Testis (tissue), 5 donors: ENCODE data around the gene NPPC.

DNA sequence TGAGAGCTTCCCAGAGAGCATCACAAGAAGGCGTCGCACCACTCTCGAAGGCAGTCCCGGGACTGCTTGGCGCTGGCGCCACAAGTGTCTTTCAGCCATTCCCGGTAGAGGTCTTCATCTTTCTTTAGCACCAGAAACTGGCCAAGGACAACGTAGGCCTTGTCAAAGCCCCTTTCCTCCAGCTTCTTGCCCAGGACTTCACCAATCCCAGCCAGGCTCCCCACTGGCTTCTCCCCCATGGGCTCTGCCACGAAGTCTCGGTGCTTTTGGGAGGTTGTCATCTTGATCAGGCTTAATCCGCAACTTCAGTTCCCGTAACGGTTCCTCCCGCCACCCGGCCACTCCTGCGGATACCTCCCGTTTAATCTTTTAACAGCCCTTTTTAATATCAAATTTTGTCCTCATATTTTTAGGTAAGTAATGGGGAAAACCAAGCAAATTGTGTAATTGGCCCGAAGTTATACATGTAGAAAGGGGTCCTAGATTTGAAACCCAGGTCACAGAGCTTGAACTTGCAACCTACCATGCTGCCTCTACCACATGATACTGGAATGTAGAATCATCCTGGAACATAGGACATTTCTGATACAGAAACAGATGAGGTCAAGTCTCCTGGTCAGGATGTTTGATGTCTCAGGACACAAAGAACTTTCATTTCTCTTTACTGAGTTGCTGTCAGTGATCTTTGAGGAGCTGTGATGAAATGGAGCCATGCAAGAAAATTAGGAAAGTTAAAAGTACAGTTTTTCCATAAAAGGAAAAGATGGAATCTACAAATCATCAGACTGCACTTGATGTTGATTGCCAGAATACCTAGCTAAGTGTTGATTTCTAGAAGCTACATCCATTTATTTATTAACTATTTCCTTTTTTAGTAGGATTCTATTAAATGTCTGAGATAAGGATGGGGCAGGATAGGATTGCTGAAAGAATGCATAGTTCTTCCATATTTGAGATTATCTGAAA lies 12.8 kb downstream of the CAB39 start:
- PRO-cap, 3 experiments = no peak in any of the 3 experiments
- RAMPAGE, long total RNA, 2 experiments = no peak in any of the 2 experiments
- RRBS = no CpG with 5 or more reads among the region's 18 CpGs

DNA sequence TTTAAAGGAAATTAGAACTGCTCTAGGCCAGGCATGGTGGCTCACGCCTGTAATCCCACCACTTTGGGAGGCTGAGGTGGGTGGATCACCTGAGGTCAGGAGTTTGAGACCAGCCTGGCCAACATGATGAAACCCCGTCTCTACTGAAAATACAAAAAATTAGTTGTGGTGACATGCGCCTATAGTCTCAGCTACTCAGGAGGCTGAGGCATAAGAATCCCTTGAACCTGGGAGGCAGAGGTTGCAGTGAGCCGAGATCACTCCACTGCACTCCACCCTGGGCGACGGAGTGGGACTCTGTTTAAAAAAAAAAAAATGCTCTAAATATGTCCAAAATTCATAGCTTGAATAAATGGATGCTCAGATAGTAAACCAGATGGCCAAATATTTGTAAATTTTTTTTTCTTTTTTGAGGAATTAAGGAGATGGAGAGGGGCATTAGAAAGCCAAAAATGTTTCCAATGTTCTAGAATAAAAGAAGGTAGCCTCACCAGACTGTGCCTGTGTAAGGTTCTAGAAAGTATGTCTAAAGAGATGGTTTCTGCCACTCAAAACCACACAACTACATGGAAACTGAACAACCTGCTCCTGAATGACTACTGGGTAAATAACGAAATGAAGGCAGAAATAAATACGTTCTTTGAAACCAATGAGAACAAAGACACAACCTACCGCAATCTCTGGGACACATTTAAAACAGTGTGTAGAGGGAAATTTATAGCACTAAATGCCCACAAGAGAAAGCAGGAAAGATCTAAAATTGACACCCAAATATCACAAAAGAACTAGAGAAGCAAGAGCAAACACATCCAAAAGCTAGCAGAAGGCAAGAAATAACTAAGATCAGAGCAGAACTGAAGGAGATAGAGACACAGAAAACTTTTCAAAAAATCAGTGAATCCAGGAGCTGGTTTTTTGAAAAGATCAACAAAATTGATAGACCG lies 62.9 kb upstream of the ITM2C start:
- PRO-cap, 3 experiments = no peak in any of the 3 experiments
- RAMPAGE, long total RNA, 2 experiments = no peak in any of the 2 experiments
- RRBS = no CpG with 5 or more reads among the region's 10 CpGs

- PRO-cap, 3 experiments = no peak in any of the 3 experiments
- RAMPAGE, long total RNA, 2 experiments = no peak in any of the 2 experiments
- RRBS = no CpG with 5 or more reads among the region's 6 CpGs
Measured at GRCh38 chr2:230869381-230869694, 4.6 kb downstream of the ITM2C start.

- PRO-cap, 3 experiments = no peak in any of the 3 experiments
- RAMPAGE, long total RNA, 2 experiments = no peak in any of the 2 experiments
- RRBS = 90% methylated on average over 2 of the region's 13 CpGs
Measured at GRCh38 chr2:230872873-230873338, 8.2 kb downstream of the ITM2C start.

DNA sequence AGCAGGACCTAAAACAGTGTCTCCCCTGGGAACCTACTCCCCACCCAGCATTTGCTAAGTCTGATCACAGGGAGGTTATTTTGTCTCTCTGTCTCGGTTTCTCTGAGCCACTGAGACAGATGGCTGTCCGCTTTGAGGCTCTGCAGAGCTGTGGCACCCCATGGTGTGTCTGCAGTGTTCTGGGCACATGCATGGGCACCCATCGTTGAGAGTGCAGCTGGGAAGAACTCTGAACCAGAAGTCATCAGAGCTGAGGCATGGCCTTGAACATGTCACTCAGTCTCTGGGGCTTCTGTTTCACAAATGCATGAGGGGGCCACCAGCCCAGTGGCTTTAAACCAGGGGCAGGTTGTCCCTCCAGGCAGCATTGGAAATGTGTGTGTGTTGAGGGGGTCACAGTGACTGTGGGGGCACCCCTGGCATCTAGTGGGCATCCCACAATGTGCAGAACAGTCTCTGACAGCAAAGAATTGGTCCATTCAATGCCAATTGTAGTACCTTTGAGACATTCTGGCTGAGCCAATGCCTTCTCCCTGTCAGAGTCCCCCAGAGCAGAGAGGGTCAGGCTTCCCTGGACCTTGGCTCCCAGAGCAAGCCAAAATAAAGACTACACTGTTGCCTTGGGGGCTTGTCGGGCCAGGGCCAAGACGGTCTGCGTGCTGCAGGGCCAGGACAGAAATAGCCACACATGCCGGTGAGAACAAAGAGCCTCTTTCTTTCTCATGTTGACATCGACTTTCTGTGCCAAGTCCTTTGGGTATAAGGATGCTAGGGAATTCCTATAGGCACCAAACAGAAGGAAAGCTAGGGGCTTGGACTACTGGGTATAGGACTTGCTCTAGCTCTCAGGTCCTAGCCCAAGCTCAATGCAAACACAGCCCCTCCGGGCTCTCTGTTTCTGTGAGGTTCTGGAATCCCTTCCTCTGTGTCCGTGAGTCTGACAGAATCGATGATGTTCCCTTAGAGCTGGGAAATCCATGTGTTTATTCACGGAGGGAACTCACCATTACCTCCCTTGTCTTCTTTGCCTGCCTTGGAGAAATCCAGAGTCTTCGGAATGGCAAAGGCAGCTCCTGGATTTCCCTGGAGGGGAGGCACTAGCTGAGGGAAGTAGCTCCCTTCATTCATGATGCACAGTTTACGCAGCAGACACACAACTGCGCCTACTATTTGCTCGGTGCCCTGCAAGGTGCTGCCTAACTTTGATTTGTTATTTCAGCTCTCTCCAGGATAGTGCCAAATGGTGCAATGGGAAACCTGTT lies 9.1 kb upstream of the PSMD1 start:
- PRO-cap, 3 experiments = no peak in any of the 3 experiments
- RAMPAGE, long total RNA, 2 experiments = no peak in any of the 2 experiments
- RRBS = no CpG with 5 or more reads among the region's 16 CpGs

DNA sequence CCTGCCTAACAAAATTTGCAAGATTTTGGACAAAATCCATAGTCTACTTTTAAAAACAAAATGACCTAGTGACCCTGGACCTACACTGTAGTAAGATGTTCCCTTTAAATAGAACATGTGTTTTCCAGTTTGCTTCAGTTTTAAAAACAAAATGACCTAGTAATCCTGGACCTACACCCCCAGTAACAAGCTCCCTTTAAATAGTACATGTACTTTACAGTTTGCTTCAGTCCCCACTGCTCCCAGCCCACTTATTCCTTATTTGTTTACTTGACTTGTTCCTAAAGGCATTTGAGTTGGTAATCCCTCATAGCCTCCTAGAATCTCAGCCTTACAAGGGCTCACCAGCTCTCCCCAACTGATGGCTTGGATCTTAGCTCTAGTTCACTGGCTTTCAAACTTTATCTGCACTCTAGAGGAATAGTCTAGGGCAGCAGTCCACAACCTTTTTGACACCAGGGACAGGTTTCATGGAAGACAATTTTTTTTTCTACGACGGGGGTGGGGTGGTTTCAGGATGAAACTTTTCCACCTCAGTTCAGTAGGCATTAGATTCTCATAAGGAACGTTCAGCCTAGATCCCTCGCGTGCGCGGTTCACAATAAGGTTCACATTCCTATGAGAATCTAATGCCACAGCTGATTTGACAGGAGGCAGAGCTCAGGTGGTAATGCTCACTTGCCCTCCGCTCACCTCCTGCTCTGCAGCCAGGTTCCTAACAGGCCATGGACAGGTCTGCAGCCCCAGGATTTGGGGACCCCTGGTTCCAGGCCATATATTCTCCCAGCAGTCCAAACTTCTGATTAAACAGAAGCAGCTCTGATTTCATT lies 34.7 kb upstream of the HTR2B start:
- PRO-cap, 3 experiments = no peak in any of the 3 experiments
- RAMPAGE, long total RNA, 2 experiments = no peak in any of the 2 experiments
- RRBS = no CpG with 5 or more reads among the region's 8 CpGs

DNA sequence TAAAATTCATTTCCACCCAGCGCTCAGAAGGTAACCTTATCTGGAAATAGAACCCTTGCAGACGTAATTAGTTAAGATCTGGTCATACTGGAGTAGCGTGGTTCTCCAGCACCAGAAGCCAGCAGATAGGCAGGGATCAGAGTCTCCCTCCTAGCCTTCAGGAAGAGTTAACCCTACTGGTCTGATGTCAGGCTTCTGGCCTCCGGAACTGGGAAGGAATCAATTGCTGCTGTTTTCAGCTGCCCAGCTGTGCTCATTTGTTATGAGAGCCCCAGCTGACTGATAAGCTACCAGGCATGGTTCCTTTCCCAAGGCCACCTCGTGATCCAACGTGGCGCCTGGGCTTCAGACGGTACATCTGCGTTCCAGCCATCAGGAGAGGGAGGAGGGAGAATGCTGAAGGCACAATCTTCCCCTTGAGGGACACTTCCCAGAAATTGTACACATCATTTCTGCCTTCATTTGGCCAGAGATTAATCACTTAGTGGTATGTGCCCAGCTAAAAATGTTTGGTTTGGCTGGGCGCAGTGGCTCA lies 10.8 kb upstream of the ARMC9 start:
- PRO-cap, 3 experiments = peak in 2 of 3 experiments; most common plus-strand start position 375 of the sequence (in 2)
- RAMPAGE, long total RNA, 2 experiments = no peak in any of the 2 experiments
- RRBS = no CpG with 5 or more reads among the region's 10 CpGs

- PRO-cap, 3 experiments = no peak in any of the 3 experiments
- RAMPAGE, long total RNA, 2 experiments = no peak in any of the 2 experiments
- RRBS = no CpG with 5 or more reads among the region's 3 CpGs
Measured at GRCh38 chr2:231212227-231212739, 13.9 kb downstream of the ARMC9 start.

- PRO-cap, 3 experiments = no peak in any of the 3 experiments
- RAMPAGE, long total RNA, 2 experiments = no peak in any of the 2 experiments
- RRBS = no CpG with 5 or more reads among the region's 7 CpGs
Measured at GRCh38 chr2:231299347-231299921, 96.1 kb upstream of the B3GNT7 start.

GRCh38 chr2:231455321-231455710 lies 9.0 kb downstream of the NCL start:
- PRO-cap, 3 experiments = no peak in any of the 3 experiments
- RAMPAGE, long total RNA, 2 experiments = no peak in any of the 2 experiments
- RRBS = no CpG with 5 or more reads among the region's 9 CpGs

DNA sequence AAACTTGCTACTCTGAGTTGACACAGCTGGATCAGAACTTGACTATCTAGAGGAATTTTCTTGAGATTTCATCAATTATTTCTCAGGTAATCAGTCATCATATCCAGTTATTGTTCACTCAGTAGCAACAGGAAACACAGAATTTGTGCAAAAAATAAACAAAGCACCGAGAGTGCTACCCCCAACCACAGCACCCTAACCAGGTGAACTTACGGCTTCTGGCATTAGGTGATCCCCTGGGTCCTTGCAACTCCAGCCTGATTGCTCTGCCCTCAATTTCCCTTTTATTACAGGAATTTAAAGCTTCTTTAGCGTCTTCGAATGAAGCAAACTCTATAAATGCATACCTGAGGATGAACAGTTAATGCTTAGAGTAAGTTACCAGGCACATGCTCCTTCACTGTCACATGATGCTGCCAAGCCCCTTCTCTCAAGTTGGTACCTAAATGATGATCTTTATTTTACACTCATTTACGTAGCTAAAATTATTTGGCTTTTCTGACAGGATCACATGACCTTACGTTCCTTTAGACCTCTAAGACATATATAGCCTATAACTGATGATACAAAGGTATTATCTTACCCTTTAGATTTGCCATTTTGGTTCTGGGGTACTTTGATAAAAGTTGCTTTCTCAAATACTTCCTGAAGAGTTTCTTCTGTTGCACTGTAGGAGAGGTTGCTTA lies 7.7 kb downstream of the NCL start:
- PRO-cap, 3 experiments = no peak in any of the 3 experiments
- RAMPAGE, long total RNA, 2 experiments = no peak in any of the 2 experiments
- RRBS = no CpG with 5 or more reads among the region's 6 CpGs

- PRO-cap, 3 experiments = peak in 2 of 3 experiments; most common plus-strand start chr2:231483830 (in 1); most common minus-strand start chr2:231484204 (in 2)
- RAMPAGE, long total RNA, 2 experiments = no peak in any of the 2 experiments
- RRBS = 4% methylated on average over 20 of the region's 66 CpGs
Measured at GRCh38 chr2:231483436-231484424, 19.4 kb upstream of the NCL start.

DNA sequence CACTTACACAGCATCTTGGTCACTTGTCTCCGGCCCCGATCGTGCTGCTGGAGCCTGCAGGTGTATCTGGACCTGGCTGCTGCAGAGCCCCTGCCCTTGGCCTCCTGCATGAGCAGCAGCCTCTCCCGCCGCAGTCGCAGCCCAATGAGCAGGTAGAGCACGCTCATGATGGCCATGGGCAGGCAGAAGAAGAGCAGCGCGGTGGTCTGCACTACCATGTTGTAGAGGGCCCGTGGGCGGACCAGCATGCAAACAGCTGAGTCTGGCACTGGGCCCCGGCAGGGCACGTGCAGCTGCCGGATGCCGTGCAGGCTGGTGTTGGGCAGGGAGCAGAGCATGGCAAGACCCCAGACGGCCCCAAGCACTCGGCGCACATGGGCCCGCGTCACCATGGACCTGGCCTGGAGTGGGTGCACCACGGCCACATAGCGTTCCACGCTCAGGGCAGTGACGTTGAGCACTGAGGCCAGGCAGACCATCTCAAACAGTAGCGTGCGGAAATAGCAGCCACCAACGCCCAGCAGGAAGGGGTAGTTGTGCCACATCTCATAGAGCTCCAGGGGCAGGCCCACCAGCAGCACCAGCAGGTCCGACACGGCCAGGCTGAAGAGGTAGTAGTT lies 2.0 kb downstream of the NMUR1 start:
- PRO-cap, 3 experiments = no peak in any of the 3 experiments
- RAMPAGE, long total RNA, 2 experiments = no peak in any of the 2 experiments
- RRBS = no CpG with 5 or more reads among the region's 29 CpGs

- PRO-cap, 3 experiments = no peak in any of the 3 experiments
- RAMPAGE, long total RNA, 2 experiments = no peak in any of the 2 experiments
- RRBS = no CpG with 5 or more reads among the region's 14 CpGs
Measured at GRCh38 chr2:231684313-231684804, 24.0 kb upstream of the PTMA start.

- PRO-cap, 3 experiments = peak in 3 of 3 experiments; most common minus-strand start chr2:231926396 (in 3)
- RAMPAGE, long total RNA, 2 experiments = no peak in any of the 2 experiments
- RRBS = 2% methylated on average over 43 of the region's 94 CpGs
Measured at GRCh38 chr2:231925765-231926692, at the start of gene NPPC. NPPC (minus strand) TSS chr2:231926396.

DNA sequence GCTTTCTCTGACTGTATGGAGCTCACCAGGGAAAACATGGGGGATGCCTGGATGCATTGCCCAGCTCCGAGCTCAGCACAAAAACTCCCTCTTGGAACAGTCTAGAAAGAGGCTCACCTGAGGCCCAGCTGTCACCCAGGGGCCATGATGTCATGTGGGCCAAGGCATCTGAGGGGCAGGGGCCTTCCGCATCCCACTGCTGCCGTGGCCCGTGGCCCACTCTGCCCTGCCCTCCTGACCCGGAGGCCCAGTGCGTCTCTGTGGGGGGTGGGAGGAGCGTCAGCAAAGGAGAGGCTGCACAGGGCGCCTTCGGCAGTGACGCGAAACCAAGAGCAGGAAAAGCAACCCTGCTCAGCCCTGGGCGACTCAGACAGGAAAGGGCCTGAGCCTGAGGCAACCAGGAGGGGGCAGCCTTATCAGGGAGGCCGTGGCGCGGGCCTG lies 57.2 kb upstream of the ALPP start:
- PRO-cap, 3 experiments = no peak in any of the 3 experiments
- RAMPAGE, long total RNA, 2 experiments = no peak in any of the 2 experiments
- RRBS = no CpG with 5 or more reads among the region's 15 CpGs

DNA sequence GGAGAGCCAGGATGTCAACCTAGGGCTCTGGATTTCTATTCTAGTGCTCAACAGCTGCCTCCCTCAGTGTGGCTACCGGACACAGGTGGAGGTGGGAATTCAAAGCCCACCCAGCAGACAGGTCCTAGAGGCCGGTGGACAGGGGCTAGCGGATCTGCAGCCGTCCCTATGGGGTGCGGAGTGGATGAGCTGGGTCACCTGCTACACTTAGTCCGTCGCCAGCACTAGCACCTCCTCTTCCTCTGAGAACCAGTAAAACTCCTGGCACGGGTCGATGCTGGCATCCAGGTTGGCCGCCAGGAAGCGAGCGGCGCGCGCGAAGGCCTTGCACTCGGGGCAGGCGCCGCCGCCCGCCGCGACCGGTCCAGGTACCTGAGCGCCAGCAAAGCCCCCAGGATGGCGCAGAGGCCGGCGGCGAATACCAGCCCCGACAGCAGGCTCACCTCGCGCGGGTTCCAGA lies 27.8 kb upstream of the ALPP start:
- PRO-cap, 3 experiments = no peak in any of the 3 experiments
- RAMPAGE, long total RNA, 2 experiments = no peak in any of the 2 experiments
- RRBS = 8% methylated on average over 9 of the region's 33 CpGs

DNA sequence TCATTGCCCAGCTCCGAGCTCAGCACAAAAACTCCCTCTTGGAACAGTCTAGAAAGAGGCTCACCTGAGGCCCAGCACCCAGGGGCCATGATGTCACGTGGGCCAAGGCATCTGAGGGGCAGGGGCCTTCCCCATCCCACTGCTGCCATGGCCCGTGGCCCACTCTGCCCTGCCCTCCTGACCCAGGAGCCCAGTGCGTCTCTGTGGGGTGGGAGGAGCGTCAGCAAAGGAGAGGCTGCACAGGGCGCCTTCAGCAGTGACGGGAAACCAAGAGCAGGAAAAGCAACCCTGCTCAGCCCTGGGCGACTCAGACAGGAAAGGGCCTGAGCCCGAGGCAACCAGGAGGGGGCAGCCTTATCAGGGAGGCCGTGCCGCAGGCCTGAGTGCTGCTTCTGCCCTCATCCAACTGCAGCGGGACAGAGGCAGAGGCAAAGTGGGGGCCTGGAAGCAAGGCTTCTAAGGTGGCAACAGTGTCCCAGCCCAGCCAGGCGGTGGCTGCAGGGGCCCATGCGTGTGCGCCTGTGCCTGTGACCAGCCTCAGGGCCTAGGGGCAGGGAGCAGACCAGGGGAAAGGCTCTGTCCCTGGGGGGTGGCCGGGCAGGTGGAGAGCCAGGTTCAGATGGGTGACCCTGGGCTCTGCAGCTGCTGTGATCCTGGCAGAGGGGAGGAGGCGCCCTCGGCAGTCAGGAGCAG lies 23.3 kb upstream of the ALPI start:
- PRO-cap, 3 experiments = no peak in any of the 3 experiments
- RAMPAGE, long total RNA, 2 experiments = no peak in any of the 2 experiments
- RRBS = no CpG with 5 or more reads among the region's 18 CpGs

- PRO-cap, 3 experiments = no peak in any of the 3 experiments
- RAMPAGE, long total RNA, 2 experiments = no peak in any of the 2 experiments
- RRBS = 6% methylated on average over 7 of the region's 65 CpGs
Measured at GRCh38 chr2:232485436-232486093, 2.1 kb downstream of the ECEL1 start.

DNA sequence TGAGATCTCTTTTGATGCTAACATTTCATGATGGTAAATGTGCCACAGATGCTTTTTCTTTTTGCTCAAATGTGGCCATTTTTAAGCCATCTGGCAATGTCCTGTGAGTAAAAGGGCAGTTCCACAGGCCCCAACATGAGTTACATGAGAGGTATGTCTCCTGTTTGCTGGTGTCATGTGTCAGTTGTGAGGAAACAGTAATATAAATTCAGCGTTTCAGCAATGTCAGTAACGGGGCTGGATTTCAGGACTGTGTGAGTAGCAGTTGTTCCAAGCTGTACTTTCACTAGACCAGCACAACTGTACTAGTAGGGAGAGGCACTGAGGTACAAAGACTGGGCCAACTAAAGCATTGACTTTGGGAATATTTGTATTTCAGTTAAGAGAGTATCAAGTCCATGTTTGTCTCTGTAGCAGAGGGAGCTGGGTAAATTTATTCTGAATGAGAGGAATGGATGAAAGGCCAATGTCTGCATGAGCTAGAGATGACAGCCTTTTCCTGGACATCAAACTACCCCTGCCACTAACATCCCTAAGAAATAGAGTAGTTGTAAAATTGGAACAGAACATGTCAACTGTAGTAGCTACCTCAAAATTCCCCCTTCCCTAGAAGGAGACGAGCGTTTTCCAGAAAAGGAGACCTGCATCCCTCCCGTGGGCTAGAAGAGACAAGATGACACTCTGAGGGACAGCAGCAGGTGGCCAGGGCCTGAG lies 24.3 kb downstream of the EIF4E2 start:
- PRO-cap, 3 experiments = no peak in any of the 3 experiments
- RAMPAGE, long total RNA, 2 experiments = no peak in any of the 2 experiments
- RRBS = no CpG with 5 or more reads among the region's 5 CpGs